OCI-LY7 (cell line): ENCODE data around the gene CERKL.

DNA sequence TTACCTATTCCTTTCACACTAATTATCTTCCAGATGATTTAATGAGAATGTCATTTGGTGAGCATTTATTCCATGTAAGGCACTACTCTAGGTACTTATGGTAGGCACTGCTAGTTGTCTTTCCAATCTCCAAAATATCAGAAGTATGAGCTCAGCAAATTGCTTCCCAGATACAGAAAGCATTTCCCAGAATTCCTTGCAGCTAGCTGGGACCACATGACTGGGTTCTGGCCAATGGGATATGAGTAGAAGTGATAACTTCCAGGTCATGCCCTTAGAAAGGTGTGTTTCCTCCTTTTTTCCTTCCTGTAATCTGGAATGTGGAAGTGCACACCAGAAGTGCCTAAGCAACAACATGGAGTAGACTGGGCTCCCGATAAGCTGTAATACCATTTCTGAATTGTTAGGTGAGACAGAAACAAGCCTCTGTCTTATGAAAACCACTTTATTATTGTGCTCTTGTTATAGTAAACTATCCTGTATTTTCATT is 279.8 kb downstream of the ZNF385B start:
- PRO-cap: no peak
- RAMPAGE, long total RNA: no peak

- PRO-cap: no peak
- RAMPAGE, long total RNA: no peak
Measured at GRCh38 chr2:180979375-180979907, 964 bp upstream of the UBE2E3 start.

DNA sequence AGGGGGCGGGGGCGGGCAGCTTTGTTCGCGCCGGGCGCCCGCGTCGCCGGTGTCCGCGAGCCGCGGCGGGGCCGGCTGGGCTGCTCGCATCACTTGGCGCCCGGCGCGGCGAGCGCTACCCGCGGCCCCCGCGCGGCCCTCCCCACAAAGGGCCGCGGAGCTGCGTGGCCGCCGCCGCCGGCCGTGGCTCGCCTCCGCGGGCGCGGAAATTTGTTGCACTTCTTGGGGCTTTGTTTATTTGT is 551 bp downstream of the UBE2E3 start:
- PRO-cap: no peak
- RAMPAGE, long total RNA: no peak

- PRO-cap: no peak
- RAMPAGE, long total RNA: no peak
Measured at GRCh38 chr2:181463495-181463942, 6.3 kb downstream of the ITGA4 start.

DNA sequence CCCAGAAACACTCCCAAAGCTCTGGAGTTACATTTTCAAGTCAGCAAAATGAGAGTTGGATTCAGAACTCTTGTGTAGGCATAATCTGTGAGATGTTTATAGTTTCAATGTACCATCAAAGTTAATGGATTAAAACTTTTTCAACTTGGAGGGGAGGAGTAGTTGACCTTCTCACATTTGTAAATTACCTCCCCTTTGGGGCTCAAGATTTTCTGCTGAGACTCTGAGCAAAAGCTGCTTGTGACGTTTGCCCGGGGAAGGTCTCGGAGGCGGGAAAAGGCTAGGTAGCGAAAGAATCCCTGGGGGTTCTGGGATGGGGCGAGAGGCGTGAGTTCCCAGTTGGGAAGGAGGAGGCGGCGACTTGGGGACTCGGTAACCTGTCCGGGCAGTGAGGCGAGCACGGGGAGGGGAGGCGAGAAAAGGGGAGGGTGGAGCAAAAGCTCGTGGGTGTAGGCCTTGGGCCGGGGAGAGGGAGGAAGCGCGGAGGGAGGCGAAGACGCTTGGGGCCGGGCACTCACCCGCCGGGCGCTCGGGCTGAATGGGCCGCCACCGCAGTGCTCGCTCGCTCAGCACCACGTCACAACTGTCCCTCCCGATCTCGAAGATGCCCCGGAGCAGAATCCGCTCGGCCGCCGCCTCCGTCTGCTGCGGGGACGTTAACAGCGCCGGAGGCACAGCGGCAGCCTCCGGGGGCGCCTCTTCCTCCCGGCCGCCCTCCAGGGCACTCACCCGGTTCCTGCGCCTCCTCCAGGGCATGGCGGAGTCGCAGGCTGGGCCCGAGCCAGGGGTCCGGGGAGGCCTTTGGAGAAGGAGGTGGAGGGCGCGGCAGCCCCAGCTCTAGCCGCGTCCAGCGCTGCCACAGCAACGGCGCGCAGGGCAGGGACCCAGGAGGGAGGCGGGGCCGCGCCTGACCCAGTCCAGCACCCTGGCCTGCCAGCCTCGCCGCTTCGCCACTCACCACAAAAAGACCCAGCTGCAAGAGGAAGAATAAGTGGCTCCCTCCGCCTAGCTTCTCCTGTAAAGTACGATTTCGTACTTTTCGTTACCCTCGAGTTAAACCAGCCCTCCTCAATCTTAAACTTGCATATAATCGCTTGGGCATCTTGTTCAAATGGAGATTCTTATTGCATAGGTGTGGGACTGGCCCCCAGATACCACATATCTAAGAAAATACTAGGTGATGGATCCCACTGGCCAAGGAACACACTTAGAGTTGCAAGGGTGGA is at the start of gene CERKL:
Gene CERKL, minus strand, starts transcription at position 855 of the 1,226 bp plus-strand sequence.
- PRO-cap: no peak
- RAMPAGE, long total RNA: no peak

- PRO-cap: no peak
- RAMPAGE, long total RNA: no peak
Measured at GRCh38 chr2:181896332-181896779, 4.8 kb downstream of the ITPRID2 start.

GRCh38 chr2:182761938-182762137 is 45.8 kb downstream of the DNAJC10 start:
- PRO-cap: no peak
- RAMPAGE, long total RNA: no peak

DNA sequence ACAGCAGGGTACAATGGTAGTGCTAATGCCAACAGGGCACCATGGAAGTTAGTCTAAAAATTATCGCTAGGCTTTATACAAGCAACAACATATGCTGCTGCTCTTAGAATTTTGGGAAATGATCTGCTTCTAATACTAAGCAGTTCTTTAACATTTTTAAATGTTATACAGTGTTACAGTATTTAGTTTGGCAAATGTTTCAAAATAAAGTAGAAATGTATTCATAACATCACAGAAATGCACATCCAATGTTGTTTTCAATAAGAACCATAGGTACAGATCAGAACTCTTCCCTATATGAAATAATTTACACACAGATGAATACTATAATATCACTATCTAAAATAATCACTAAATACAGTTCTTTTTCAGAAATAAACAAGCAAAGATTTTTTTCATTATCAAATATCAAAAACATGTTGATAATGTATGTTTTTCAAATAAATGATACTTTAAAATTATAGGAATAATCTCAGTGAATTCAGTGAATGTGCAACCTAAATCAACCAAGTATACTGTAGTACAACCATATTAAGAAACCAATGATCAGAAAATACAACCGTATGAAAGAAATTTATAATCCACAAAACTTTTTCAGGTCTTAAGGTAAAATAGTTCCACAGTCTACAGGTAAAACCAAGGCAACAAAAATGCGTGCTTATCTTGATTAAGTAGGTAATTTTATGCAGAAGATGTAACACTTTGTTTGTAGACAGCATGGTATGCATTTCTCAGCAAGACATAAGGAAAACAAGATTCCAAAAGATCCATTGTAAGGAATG is 58.8 kb upstream of the FRZB start:
- PRO-cap: no peak
- RAMPAGE, long total RNA: no peak

DNA sequence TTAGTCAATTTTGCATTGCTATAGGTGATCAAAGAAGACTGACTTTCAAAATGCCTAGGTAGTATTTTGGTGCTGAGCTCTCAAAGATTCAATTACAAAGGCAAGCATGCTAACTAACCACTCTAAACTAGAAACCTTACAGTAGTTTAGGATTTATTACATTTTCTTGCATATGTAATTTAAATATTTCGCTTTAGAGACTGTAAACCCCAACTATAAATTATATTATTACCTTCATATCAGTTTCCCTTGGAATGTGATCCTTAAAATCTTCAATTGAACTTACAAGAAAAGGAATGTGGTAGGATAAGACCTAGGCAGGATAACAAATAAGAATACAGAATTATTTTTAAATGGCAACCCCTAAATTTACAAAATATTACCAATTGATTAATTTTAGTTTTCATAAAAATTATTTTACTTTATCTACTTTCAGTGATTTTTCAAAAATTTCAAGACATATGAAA is 68.1 kb upstream of the FRZB start:
- PRO-cap: no peak
- RAMPAGE, long total RNA: no peak

DNA sequence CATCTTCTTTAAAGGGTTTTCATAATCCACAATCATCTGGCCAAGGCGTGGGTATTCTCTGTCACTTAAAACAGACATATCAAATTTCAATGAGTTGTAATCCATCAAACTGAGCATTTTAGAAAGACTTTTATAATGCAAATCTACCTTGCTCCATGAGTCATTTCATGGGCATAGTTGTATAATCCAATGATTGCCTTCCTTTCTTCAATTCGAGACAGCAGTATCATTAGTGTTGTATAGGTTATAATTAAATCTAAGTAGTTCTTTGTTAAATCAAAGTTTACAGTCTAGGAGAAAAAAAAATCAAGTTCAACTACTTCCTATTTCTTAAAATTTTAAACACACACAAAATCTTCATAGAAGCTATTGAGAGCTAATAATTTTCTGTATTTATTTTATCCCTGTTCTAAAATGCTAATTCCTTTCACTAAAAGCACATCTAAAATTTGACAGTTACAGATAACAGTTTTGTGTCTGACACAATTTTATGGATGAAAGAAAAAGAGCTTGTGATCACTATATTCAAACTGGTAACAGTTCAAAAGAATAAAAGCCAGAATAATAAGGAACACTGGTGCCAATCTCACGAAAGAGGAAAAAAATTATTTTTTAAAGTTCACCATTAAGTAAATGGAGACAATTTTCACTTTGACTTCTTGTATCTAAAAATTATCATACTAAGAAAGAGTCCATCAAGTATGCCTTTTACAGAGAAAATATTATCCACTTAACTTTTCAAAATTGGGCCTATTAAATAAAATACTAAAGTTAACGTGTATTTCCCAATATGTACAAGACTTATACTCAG is 36.1 kb downstream of the NCKAP1 start:
- PRO-cap: no peak
- RAMPAGE, long total RNA: no peak

- PRO-cap: no peak
- RAMPAGE, long total RNA: no peak
Measured at GRCh38 chr2:183037074-183037482, 1.2 kb downstream of the NCKAP1 start.

DNA sequence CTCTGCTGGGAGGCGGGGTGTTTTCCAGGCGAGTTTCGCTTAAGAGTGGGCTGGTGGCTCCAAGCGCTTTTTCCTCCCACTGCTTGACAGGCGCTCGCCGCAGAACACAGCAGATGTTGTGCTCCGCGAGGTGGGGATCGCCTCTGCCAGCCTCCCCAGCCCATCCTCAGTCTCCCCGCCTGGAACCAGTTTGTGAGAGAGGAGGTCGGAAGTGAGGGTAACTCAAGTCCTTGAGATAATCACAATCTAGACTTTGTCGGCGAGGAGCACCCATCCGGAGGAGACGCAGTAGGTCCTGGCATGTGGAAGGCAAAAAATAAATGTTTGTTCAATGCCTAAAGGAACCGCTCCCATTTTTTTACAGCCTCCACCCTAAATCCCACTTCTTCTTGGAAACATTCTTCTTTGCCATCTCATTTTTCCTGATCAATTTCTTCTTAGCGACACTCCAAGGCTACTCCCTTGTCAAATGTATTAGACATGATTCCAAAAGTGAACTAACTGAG is 554 bp upstream of the NCKAP1 start:
- PRO-cap: no peak
- RAMPAGE, long total RNA: no peak

DNA sequence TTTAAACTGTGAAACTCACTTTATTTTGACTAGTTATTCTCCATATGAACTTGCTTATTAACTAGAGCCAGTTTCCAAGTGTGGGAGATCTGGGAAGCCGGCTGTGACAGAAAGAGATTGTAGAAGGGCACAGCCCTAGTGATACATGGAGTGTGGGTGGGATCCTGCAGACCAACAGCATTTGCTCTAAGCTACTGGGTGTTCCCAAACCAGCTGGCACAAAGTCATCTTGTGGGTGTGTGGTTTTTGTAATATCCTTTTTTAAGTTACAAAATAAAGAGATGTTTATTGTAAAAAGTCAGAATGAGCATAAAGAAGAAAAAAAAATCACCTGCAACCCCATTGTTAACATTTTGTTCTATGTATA is 3.4 kb downstream of the DUSP19 start:
- PRO-cap: no peak
- RAMPAGE, long total RNA: no peak

GRCh38 chr2:183117222-183117803 is 6.9 kb upstream of the NUP35 start:
- PRO-cap: no peak
- RAMPAGE, long total RNA: no peak

DNA sequence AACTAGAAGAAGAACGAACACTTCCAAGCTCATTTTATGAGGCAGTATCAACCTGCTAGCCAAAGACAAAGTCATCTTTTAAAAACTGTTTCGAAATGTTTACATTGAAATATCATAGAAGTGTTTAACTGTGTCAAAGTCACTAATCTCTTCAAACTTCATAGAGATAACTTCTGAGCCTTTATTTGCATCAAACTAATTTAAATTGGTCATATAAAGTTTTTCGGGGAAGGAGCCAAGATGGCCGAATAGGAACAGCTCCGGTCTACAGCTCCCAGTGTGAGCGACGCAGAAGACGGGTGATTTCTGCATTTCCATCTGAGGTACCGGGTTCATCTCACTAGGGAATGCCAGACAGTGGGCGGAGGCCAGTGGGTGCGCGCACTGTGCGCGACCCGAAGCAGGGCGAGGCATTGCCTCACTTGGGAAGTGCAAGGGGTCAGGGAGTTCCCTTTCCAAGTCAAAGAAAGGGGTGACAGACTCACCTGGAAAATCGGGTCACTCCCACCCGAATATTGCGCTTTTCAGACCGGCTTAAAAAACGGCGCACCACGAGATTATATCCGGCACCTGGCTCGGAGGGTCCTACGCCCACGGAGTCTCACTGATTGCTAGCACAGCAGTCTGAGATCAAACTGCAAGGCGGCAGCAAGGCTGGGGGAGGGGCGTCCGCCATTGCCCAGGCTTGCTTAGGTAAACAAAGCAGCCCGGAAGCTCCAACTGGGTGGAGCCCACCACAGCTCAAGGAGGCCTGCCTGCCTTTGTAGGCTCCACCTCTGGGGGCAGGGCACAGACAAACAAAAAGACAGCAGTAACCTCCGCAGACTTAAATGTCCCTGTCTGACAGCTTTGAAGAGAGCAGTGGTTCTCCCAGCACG is 126.0 kb downstream of the FSIP2 start:
- PRO-cap: no peak
- RAMPAGE, long total RNA: no peak

DNA sequence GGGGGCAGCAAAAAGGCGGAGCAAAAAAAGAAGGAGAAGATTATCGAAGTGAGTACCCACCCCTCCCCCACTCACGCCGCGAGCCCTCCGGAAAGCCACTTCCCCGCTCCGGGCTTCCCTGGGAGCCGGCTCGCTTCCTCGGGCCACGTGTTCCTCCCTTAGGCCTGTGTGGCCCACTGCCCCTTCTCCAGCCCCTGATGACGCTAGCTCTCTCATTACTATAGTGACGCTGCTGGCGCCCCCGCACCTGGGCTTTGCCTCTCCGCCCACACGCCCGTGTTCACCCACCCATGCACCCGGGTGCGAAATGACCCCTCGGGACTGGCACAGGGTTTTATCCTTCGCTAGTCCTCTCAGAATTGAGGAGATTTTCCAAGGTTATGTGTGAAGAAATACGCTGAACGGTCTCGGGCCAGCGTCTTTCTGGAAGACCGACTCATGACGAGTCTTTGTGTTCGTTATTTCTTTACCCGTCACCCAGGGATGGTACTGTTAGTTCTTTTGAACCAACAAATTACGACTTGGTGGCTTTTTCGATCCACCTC is 422 bp downstream of the ZC3H15 start:
- PRO-cap: unidirectional peak, minus-strand start at position 308 of the sequence
- RAMPAGE, long total RNA: no peak

DNA sequence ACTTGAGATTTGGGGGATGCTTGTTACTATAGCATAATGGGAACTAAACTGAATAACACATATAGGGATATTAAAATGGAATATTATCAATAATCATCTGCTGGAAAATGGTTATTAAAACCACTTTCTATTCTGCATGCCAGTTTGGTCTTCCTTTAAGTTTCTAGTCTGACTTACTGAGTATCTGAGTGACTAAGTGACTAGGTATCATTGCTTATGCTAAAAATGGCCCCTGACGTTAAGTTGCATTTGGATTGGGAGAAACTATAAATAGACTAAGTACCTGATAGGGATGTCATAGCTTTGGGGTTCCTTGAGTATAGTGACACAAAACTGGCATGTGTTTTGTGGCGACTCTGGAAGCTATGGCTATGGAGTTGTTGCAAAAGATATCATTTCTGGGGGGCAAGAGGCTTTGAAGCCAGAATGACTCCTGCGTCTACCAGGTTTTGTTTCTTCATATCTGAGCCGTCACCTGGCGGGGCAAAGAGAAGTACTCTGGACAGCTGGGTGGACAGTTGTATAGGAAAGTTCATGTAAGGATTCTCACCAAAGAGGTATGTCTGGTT is 17.8 kb downstream of the ITGAV start:
- PRO-cap: no peak
- RAMPAGE, long total RNA: no peak

DNA sequence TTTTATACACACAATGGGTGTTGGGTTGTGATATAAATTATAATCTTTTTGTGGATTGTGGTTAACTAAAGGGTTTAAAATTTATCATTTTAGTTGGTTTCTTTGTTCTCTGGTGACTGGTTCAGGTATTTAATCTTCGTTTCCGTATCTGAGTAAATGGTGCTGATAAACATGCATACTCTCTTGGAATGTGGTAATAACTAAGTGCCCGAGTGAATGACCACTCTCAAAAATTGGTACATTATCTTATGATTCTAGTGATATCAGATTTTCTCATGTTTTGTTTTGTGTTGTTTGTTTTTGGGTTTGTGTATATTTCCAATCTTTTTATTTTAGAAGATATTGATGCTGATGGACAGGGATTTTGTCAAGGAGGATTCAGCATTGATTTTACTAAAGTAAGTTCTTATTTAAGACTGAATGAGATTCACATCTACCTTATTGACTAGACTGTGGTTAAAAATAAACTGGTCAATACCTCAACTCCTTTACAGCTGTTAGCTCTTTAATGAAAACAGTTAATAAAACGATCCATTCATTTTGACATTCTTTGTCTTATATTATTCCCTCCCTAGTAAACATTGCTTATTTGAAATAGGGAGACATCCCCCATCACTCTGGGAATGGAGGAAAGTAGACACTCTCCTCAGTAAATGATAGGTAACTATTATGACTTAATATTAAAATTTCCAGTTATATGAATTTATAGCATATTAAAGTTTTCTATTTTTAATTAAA is 40.8 kb downstream of the ITGAV start:
- PRO-cap: no peak
- RAMPAGE, long total RNA: no peak

- PRO-cap: no peak
- RAMPAGE, long total RNA: no peak
Measured at GRCh38 chr2:186679476-186680268, 14.2 kb upstream of the FAM171B start.

DNA sequence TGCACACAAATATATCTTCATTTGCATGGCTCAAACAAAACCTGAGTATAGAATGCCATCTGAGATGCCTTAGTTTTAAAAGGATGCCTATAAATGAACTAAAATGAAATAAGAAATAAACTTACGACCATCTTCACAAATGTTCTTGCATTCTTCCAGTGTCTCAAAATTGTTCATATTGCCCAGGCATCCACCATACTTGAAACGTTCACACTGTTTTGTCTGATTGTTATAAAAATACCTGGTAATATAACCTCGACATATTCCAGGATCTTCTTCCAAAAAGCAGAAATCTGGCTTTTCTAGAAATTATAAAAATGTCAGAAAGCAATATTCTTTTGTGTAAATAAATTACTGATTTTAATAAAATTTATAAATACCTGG is 36.6 kb upstream of the CALCRL start:
- PRO-cap: no peak
- RAMPAGE, long total RNA: no peak